Occipital lobe (tissue), 2 donors: ENCODE measurements around the genes SLC6A15 and C12orf29.

GRCh38 chr12:79547347-79548406 lies 143.1 kb downstream of the PAWR start:
- RAMPAGE, long total RNA, result no peak

DNA sequence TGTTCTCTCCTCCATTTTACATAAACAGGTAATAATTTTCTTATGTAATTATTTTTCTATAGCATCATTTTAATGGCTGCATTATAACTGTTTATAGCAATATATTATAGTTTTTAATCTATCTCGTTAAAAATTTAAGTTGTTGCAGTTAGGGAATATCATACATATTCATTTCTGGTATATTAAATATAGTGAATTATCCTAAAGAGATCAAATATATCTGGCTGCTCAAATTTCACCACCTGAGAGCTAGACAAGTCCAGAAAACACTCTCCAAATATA lies 85.7 kb downstream of the PAWR start:
- RAMPAGE, long total RNA, result no peak

DNA sequence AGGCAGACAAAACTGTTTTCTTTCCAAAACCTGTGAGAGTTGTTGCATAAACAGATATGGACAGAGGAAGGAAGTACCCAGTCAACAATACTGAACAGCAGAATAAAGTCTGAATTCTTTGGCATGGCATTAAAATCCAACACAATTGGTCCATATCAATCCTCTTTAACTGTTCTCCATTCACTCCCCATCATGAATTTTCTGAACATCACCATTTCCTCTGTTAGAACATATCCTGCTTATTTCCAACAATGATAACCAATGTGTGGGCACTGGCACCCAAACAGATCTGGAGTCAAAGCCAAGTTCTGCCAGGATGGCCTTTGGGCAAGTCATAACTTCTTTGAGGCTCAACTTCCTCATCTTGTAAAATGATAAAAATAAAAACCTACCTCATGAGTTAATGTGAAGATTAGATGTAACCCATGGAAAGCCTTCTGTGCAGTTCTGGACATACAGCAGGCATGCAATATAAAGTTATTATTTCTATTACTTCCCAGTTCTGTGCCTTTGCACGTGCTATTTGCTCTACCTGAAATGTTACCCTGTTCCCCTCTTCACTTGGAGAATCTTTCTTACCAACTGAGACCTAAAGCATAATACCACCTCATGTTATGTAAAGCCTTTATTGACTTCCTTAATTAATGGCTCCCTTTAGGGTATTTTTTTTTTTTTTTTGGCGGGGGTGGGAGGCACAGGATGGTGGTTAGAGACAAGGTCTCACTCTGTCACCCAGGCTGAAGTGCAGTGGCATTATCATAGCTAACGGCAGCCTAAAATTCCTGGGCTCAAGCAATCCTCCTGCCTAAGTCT lies 12.4 kb downstream of the PAWR start:
- RAMPAGE, long total RNA, result no peak

GRCh38 chr12:79998540-79998743 lies 63.5 kb upstream of the PPP1R12A start:
- RAMPAGE, long total RNA, result no peak

DNA sequence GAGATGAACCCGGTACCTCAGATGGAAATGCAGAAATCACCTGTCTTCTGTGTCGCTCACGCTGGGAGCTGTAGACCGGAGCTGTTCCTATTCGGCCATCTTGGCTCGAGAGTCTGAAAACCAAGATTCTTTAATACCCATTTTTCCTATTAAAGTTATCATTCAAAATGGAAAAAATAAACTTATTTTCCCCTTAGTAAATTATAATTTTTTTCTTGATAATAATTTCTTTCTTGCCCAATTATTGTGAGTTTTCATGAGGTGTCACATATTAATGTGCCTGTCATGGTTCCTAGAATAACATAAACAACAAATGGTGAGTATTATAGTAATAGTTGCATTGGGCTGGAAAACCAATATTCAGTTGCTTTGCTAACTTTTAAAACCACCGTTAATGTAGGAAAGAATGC lies 150.7 kb downstream of the OTOGL start:
- RAMPAGE, long total RNA, result no peak

DNA sequence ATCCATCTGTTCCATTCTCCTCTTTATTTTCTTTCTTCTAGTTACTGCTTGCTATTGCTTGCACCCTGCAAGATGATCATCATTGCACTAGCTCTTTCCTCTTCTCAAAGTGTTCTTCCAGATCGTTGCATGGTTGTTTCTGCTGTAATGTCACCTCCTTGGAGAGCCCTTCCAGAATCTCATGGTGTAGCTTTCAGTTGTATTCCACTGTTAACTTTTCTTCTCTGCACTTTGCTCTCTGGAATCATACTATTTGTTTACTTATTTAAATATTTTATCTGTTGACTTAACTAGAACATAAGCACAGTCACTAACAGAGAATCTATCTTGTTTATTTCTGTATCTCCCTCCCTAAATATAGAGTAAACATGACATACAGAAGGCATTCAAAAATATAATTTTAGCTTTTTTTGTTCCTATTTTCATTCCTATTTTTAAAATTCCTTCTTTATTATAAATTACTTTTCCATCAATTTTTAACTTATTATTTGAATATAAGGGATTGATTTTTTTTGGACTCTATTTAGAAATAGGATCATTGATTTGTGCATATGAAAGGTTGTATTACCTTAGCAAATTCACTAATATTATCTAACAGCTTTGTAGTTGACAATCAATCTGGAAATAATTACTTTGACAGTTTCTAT lies 11.7 kb downstream of the LIN7A start:
- RAMPAGE, long total RNA, result no peak

- RAMPAGE, long total RNA, result no peak
These were observed 25.9 kb upstream of the PPFIA2 start for GRCh38 chr12:81785159-81785358.

GRCh38 chr12:82650592-82651141 lies 36.0 kb upstream of the TMTC2 start:
- RAMPAGE, long total RNA, result no peak

GRCh38 chr12:82708271-82708851 lies 21.7 kb downstream of the TMTC2 start:
- RAMPAGE, long total RNA, result no peak

- RAMPAGE, long total RNA, result no peak
These were observed 750 bp downstream of the SLC6A15 start for GRCh38 chr12:84911603-84912494.

DNA sequence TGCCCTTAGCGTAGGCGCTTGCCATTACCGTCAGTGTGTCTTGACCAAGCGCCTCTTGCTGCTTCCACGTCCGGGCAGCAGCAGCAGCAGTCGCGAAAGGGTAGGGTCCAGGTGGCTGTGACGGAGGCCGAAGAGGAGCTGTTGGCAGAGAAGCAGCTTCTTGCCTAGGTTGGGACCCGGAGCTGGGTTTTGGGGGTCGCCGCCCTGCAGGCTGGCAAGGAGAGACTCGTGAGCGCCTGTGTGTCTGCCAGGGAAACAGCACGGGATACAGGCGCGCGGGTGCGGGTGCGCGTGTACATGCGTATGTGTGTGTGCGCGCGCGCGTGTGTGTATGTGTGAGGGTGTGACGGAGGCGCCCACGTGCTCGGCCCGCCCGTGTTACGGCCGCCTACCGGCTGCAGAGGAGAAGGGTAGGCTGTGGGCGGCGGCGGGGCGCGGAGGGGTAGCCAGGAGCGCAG lies at the start of gene SLC6A15:
Gene SLC6A15 (minus strand): TSS at position 305 of the 458 bp plus-strand sequence.
- RAMPAGE, long total RNA, result start-site peak on the minus strand centred at position 255 of the sequence, 54 bp wide, 820 and 319 reads in 2 replicates

- RAMPAGE, long total RNA, result no peak
These were observed 528 bp downstream of the LRRIQ1 start for GRCh38 chr12:85036729-85037029.

GRCh38 chr12:85736191-85736521 lies 100.1 kb downstream of the RASSF9 start:
- RAMPAGE, long total RNA, result no peak

DNA sequence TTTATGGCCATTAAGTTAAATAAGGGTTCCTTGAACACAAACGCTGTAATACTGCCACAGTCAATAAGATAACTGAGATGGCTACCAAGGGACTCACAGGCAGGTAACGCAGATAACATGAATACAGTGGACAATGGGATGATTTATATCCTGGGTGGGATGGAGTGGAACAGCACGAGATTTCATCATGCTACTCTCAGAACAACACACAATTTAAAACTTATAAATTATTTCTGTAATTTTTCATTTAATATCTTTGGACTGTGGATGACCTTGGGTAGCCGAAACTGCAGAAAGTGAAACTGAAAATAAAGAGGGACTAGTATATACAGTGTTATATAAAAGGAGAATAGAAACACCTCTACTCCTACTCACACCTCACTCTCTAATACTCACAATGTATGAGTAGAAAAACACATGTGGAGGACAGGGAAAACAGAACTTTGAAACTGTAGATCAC lies 367.3 kb downstream of the C12orf50 start:
- RAMPAGE, long total RNA, result no peak

- RAMPAGE, long total RNA, result start-site peak on the plus strand at chr12:88035528-88035571, 172 and 107 reads in 2 replicates
These were observed at the start of gene C12orf29 for GRCh38 chr12:88034987-88035880. C12orf29 (plus strand) TSS chr12:88035536.

GRCh38 chr12:88299718-88300269 lies 157.7 kb downstream of the TMTC3 start:
- RAMPAGE, long total RNA, result no peak

- RAMPAGE, long total RNA, result no peak
These were observed 195.4 kb upstream of the KITLG start for GRCh38 chr12:88775634-88776141.

DNA sequence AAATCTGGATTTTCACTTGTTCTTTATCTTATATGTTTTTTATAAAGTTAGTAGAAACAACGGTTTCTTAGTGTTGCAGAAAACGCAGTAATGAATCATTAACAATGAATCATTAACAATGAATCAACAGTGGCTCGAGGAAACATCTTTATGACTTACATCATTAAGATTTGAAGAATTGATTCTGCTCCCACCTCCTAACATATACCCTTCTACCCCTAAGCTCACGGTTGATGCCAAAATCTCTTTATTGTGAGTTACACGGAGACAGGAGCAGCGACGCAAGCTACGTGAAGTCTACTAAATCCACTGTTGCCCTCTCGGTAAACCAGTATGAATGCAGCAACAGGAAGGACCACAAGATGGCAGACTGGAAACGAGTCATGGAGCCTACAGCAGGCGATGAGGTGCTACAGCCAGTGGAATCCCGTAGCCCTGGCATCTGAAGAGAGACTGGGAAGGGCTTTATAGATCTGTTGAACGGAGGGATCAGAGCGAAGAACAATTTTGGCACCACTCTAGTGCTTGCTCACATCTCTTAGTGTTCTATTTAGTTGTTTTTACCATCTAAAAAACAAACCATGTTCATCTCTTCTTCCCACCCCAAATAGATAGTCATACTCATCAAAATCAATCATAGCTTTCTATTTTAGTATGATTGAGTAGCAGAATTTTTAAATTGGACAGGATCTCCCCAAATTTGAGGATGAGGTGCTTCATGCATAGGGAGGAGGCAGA lies 332.7 kb downstream of the DUSP6 start:
- RAMPAGE, long total RNA, result no peak

GRCh38 chr12:89162438-89163291 lies 189.6 kb downstream of the DUSP6 start:
- RAMPAGE, long total RNA, result no peak

- RAMPAGE, long total RNA, result no peak
These were observed 185.8 kb downstream of the DUSP6 start for GRCh38 chr12:89166411-89167074.